ENCODE measurements around a stretch of chr9.

- RRBS, result no CpG with 5 or more reads among the region's 4 CpGs
These were observed 65.2 kb upstream of the GRHPR start for GRCh38 chr9:37356977-37357963.

- RRBS, result 55% methylated on average over 3 of the region's 20 CpGs
These were observed 10.0 kb upstream of the GRHPR start for GRCh38 chr9:37412202-37413169.

- RRBS, result no CpG with 5 or more reads among the region's 9 CpGs
These were observed 517 bp upstream of the GRHPR start for GRCh38 chr9:37421935-37422423.

- RRBS, result no CpG with 5 or more reads among the region's 18 CpGs
These were observed 7.2 kb downstream of the GRHPR start for GRCh38 chr9:37429474-37430396.

GRCh38 chr9:37431254-37431971 lies 8.9 kb downstream of the GRHPR start:
- RRBS, result no CpG with 5 or more reads among the region's 9 CpGs

DNA sequence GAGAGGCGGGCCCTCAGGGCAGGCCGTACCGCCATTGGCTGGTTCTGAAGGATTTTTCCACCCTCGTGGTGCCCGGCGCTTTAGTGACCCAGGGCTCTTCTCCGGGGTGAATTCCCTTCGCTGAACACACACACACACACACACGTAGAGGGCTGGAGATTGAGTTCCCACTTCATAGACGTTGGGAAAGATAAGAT lies 513 bp upstream of the ZBTB5 start:
- RRBS, result 1% methylated on average over 5 of the region's 10 CpGs

GRCh38 chr9:37503578-37504259 lies 18.0 kb downstream of the POLR1E start:
- RRBS, result no CpG with 5 or more reads among the region's 6 CpGs

DNA sequence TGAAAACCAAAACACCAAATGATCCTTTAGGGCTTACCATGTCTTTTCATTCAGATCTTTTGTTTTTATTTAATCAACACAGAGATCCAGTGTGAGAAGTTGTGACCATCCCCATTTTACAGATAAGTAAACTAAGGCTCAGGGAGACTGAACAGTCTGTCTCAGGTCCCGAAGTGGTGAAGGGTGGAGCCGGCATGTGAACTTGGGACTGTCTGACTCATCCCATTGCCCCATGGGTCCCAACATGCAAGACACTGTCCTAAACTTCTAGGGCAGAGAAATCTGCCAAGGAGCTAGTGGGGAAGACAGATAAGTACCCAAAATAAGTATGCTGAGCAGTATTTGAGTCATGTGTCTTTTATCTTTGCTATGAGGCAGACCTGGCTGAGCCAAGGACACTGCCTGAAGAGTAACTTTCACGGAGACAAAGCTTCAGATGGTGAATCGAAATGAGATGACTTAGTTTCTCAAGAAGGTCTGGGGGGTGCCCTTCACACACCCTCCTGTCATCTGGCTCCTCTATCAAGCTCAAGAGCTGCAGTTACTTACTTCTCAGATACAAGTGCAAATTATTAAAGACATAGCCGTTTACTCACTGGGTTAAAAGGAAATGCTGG lies 64.4 kb upstream of the SLC25A51 start:
- RRBS, result no CpG with 5 or more reads among the region's 5 CpGs

GRCh38 chr9:38001121-38001969 lies 67.7 kb downstream of the SHB start:
- RRBS, result no CpG with 5 or more reads among the region's 13 CpGs

GRCh38 chr9:38063912-38064650 lies 4.9 kb downstream of the SHB start:
- RRBS, result no CpG with 5 or more reads among the region's 5 CpGs

DNA sequence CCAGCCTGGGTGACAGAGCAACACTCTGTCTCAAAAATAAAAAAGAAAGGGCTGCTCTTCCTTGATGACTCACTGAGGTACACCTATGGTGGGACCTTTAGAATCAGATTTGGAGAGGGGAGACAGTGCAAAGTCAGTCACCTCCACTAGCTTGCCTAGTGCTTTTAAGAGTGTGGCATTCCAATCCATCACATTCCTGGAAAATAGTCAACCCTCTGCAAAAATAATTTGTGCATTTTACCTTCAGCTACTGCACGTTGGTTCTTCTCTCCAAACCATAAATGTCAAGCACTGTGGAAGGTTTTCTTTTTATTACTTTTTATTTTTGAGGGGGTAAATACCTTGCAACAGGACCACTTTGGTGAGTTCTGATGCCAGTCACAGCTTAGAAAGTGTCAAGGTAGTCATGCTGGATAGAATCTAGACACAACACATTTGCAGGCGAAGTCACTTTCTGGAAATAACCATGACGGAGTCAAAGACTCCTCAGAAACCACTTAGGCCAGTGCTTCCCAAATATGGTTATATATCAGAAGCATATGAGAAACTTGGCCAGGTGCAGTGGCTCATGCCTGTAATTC lies 9.3 kb upstream of the ALDH1B1 start:
- RRBS, result no CpG with 5 or more reads among the region's 3 CpGs

- RRBS, result no CpG with 5 or more reads among the region's 7 CpGs
These were observed 52.4 kb downstream of the ANKRD18A start for GRCh38 chr9:38568001-38568485.

GRCh38 chr9:39551465-39551950 lies 196.0 kb downstream of the SPATA31A1 start:
- RRBS, result no CpG with 5 or more reads among the region's 1 CpG

GRCh38 chr9:39791204-39791678 lies 435.8 kb downstream of the SPATA31A1 start:
- RRBS, result no CpG with 5 or more reads among the region's 30 CpGs

DNA sequence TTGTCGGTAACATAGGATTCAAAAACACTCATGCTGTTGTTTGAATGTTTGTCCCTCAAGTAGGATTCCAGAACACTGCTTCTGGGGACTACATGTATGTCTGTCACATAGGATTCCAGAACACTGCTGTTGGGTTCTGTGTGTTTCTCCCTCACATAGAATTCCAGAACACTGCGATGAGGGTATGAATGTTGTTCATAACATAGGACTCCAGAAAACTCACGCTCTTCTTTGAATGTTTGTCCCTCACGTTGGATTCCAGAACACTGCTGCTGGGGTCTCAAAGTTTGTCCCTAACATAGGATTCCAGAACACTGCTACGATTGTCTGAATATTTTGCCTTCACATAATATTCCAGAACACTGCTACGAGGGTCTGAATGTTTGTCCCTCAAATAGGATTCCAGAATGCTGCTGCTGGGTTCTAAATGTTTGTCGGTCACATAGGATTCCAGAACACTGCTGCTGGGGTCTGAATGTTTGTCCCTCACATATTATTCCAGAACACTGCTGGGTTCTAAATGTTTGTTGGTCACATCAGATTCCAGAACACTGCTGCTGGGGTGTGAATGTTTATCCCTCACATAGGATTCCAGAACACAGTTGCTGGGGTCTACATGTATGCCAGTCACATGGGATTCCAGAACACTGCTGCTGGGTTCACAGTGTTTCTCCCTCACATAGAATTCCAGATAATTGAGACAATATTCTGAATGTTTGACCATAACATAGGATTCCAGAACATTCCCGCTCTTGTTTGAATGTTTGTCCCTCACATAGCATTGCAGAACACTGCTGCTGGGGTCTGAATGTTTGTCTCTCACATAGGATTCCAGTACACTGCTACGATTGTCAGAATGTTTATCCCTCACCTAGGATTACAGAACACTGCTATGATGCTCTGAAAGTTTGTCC lies 202.1 kb downstream of the FOXD4L6 start:
- RRBS, result no CpG with 5 or more reads among the region's 9 CpGs

DNA sequence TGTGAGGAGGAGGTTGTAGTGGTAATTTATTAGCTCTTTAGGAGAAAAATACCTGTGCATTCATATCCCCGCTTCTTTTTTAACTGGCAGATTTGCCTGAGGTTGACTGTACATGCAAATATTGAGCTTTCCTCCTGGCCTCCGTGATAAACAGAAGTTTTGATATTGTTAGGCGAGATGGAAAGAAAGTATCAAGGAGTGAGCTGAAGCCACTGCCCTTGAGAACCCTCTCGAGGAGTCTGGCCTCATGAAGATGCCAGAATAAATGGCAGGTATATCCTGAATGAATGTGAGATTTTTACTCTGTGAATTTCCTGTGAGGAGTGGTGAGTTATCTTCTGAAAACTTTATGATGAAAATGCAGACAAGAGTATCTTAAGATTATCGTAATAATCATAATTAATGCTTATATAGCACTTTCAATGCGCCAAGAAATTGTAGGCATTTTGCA lies 135.3 kb downstream of the FOXD4L6 start:
- RRBS, result no CpG with 5 or more reads among the region's 6 CpGs

GRCh38 chr9:41026104-41026605 lies 102.3 kb downstream of the FOXD4L6 start:
- RRBS, result no CpG with 5 or more reads among the region's 3 CpGs

DNA sequence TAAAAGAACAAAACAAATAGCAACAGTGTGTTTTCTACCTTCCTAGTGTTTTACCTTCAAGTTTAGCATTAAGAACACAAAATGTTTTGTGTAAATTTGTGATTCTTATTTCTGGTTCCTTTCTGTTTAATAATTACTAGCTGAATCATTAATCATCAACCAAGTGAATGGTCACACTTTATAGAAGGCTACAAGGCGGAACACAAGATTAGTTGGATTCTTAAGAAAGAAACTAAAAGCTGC lies 456.1 kb downstream of the CNTNAP3B start:
- RRBS, result no CpG with 5 or more reads among the region's 1 CpG

GRCh38 chr9:43140040-43140864 lies 956.8 kb downstream of the SPATA31A6 start:
- RRBS, result no CpG with 5 or more reads among the region's 8 CpGs

DNA sequence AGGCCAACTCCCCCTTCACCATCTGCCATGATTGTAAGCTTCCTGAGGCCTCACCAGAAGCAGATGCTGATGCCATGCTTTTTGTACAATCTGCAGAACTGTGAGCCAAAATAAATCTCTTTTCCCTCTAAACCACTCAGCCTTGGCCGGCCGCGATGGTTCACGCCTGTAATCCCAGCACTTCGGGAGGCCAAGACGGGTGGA lies 1480.4 kb downstream of the SPATA31A7 start:
- RRBS, result no CpG with 5 or more reads among the region's 6 CpGs

Data from brain (tissue), 1 donor.